Epithelial cell of prostate (primary cell): ENCODE measurements around a stretch of chr9.

- RRBS, result no CpG with 5 or more reads among the region's 52 CpGs
Measured at GRCh38 chr9:136049549-136050134, 45.4 kb downstream of the NACC2 start.

DNA sequence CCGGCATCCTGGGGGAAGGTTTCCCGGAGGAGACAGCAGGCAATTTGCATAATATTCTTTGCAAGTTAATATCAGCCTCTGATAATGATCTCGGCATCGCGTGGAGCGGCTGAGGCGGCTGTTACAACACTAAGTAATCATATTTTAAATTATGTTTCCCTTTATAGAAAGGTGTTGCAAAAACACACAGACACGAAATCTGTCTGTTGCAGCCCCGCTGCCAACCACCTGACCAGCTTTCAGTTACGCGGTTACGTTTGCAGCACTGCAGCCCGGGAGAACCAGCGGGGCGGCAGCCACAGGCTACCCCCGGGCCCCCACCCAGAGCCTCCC, 6.3 kb downstream of the NACC2 start:
- RRBS, result no CpG with 5 or more reads among the region's 16 CpGs

DNA sequence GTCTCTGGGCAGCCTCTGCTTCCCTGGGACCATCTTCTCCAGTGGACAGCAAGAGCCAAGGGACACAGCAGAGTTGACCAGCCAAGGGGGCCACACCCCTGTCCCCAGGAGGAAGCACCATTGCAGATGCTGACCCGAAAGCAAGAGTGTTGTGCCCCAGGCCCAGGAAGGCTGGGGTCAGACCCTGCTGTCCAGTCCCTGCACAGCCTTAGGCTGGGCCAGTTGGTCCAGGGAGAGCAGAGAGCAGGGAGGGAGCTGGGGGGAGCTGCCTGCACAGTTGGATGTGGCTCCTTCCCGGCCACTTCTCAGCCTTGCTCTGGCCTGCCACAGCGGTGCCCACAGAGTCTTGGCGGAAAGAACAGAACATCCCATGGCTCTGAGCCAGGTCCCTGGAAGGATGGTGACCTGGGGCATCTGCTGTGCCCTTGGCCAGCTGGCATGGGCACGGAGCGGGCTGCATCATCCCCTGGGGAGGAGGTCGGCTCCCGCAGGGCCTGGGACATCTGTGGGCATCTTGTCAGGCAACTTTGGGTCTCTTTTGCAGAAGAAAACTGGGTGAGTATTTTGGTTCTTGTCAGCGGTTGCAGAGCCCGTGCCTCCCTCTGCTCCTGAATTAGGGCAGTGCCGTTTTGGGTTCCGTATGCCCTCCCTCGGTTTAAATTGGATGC, 10.2 kb upstream of the NACC2 start:
- RRBS, result no CpG with 5 or more reads among the region's 13 CpGs

- RRBS, result no CpG with 5 or more reads among the region's 18 CpGs
Measured at GRCh38 chr9:136206439-136207359, 1.8 kb upstream of the LHX3 start.

- RRBS, result no CpG with 5 or more reads among the region's 11 CpGs
Measured at GRCh38 chr9:136244310-136245019, 1.1 kb downstream of the QSOX2 start.

- RRBS, result no CpG with 5 or more reads among the region's 28 CpGs
Measured at GRCh38 chr9:136245903-136246431, 355 bp upstream of the QSOX2 start.

DNA sequence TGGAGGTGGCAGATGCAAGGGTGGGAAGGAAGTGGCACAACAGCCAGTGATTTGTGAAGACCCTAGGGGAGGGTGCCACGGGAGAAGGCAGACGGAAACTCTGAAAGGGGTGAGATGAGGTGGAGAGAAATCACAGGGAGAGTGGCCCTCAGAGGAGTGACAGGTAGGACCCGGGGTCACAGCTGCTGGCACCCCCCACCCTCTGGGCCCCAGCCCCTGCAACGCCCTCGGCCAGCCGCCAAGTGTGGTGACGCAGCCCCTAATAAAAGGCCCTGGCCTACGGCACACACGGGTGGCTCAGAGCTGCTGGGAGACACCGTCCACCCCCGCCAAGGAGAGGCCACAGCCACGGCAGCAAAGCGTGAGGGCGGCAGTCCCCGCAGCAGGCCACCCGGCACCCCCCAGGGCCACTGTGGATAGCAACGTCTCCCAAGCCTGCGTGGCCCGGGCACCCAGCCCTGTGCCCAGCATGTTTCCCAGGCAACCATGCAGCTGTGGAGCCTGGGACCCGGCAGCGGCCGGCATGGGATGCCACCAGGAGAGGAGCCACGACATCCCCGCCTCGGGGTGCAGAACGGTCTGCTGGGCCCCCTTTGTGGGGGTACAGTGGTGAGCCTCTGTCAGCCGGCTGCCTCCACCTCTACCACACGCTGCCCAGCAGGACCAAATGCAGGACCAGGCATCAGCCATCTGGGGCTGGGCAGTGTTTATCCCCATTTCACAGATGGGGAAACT, 6.8 kb upstream of the CCDC187 start:
- RRBS, result no CpG with 5 or more reads among the region's 28 CpGs

GRCh38 chr9:136328025-136328247, 597 bp downstream of the GPSM1 start:
- RRBS, result 0% methylated on average over 1 of the region's 4 CpGs

DNA sequence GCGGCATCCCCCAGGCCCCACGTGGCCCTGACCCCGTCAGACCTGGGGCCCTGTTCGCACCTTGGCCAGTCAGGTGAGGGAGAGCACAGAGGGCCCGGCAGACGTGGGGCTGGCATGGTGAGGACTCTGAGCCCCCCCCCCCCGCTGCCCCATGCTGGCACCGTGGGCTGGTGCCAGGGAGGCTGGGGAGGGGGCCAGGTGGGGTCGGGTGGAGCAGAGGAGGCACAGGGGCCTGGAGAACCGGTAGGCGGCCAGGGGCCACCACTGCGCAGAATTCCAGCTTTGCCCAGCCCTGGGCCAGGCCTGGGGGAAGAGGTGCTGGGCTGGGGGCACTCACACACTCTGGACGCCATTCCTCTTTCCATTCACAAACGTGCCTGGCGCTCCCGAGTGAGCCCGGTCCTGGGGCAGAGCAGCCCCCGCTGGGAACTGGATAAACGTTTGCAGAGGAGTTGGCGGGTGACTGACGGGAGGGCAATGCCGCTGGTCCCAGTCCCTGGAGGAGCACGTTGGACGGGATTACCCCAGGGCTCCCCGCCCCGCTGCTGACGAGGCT, 4.0 kb downstream of the GPSM1 start:
- RRBS, result no CpG with 5 or more reads among the region's 27 CpGs

GRCh38 chr9:136340509-136341074, 13.3 kb downstream of the GPSM1 start:
- RRBS, result 88% methylated on average over 5 of the region's 29 CpGs

DNA sequence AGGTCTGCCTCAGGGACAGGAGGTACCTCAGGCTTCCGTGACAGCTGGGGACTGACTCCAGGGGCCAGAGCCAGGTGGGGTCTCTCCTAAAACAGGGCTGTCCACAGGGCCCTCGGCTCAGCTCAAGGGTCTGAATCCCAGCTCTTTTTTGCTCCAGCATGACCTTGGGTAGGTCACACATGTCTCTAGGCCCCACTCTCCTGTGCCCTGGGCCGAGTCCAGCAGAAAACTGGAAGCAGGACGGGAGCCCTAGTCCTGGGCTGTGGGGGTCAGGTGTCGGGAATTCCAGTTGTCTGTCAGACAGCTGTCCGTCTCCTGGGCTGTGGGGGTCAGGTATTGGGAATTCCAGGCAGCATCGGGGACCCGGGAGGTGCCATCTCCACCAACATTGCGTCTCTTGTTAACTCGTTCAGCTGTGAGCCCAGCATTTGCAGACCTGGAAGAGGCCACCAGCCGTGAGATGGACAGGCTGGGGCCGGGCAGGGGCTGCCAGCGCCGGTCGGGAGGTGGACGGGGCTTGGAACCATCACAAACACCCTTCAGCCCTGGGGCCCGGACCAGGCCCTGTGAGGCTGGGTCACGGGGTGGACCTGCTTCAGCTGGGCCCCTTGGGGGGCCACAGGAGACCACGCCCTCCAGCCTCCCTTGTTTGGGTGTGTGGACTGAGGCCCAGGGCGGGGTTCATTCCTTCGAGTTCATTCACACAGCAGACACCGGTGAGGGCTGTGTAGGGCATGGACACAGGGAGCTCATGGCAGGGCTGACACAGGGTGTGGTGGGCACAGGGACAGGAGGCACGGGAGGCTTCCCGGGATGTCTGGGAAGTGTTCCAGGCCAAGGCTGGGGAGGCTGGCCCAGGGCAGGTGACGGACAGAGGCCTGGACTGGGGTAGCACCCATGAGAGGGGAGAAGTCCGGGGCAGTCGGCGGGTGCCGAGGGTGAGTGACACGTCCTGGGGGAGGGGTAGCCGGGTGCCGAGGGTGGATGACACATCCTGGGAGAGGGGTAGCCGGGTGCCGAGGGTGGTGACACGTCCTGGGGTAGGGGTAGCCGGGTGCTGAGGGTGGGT, 9.1 kb downstream of the DNLZ start:
- RRBS, result 42% methylated on average over 14 of the region's 36 CpGs

DNA sequence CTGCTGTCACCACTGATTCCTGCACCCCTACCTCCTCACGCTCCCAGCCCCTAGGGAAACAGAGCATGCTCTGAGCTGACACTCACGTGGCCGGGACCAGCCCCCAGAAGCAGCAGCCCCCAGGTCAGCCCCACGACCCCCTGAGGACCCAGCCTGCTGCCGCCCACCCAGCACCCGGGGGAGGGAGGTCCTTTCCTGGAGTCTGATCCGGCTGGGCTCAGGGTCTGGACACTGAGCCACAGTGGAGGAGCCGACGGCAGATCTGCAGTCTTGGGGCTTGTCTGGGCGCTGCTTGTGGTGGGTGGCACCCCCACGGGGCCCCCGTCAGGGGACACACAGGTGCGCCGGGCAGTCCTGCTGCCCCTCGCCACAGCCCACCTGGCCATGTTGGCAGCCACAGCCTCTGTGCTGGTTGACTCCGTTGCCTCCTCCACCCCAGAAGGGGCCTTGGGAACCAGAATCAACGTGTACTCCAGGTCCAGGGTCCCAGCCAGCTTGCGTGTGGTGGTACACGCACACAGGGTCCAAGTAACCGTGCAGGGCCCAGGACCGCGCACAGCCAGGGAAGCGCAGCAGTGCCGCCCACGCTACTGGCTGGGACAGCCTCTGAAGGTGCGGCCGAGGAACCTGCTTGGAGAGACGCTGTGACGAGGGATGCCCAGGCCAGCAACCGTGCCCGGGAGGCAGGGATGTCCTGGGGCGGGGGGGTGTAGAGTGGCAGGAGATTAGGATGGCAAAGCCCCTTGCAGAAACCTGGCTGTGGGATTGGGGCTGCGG, 3.6 kb downstream of the DNLZ start:
- RRBS, result 74% methylated on average over 3 of the region's 33 CpGs

DNA sequence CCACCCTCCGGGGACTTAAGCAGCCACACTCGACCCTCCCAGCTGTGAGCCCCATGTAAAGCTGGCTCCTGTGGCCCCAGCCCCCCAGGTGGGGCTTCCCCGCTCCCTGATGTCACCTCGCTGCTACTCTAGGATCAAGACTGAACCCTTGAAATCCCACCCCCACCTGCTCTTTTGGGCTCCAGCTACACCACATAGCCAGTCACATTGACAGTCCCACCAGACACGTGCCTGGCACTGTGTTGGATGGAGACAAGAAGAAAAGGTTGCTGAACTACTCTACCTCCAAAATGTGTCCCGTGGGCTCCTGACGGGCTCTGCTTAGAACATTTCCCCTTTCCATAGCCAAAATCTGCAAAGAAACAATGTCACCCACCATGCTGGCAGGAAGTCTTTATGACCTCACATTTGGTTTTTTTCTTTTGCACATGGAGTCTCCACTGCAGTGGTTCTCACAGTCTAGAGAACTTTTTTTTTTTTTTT, 1.7 kb downstream of the ENTR1 start:
- RRBS, result no CpG with 5 or more reads among the region's 7 CpGs

DNA sequence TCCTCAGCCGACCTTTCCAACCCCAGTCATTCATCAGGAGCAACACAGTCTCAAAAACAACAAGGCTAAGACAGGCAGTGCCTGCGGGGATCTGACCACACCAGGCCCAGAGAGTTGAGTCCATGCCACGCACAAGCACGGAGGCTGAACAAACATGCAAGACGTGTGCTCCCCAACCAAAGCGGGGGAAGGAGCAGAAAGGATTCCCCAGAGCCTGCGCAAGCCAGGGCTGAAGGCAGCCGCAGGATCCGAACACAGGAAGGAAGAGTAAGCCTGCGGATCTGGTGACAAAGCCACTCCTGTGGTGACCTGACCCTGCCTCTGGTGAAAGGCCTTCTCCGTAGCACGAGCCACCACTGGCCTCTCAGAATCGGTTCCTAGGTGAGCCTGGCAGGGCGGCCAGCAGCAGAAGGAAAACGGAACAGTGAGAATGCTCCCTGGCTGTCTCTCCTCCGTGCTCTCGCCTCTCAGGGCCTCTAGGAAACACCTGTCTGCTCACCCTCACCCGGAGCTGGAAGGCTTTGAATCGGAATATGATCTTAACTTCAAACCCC, 12.8 kb downstream of the SEC16A start:
- RRBS, result no CpG with 5 or more reads among the region's 19 CpGs

GRCh38 chr9:136494162-136494779, 11.4 kb upstream of the SEC16A start:
- RRBS, result no CpG with 5 or more reads among the region's 17 CpGs

DNA sequence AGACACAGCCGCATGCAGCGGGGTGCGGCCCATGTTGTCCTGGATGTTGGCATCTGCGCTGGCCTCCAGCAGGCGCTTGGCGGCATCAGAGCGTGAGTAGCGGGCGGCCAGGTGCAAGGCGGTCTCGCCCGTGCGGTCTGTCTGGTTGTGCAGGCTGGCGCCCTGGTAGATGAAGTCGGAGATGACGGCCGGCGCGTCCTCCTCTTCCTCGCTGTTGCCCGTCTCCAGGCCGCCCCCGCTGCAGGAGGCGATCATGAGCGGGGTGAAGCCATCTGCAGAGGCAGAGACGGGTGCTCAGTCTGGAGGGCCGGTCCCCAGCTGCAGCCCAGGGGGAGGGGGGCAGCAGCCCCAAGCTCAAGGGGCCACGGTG, 17.7 kb upstream of the SEC16A start:
- RRBS, result no CpG with 5 or more reads among the region's 28 CpGs

DNA sequence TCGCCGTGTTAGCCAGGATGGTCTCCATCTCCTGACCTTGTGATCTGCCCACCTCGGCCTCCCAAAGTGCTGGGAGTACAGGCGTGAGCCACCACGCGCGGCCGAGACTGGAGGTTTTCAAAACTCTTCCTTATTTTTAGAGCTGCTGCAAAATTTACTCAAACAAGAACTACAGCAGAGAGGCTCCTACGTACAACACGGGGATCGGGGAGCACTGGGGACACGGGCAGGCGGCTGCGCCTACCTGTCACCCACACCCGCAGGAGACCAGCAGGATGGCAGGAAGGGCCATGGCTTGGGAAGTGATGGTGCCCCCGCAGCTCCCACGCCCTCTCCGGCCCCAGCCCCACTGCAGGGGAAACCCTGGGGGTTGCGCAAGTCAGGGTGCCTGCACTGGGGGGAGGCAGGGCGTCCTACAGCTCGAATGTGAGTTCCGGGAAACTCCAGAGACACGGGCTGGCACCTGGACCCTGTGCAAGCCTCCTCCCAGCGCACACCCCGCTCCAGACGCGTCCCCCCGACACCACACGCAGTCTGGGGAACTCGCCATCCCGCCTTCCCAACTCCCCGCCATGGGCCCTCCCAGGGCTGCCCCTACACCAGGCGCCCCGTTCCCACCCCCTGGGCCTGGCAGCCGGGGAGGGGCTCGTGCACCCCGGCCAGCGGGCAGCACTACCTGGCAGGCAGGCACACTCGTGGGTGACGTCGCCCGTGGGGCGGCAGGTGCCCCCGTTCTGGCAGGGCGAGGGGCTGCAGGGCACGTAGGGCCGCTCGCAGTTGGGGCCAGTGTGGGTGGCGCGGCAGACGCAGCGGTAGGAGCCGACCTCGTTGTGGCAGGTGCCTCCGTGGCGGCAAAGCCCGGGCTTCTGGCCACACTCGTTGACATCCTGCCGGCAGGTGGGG, 23.4 kb downstream of the NOTCH1 start:
- RRBS, result 58% methylated on average over 4 of the region's 59 CpGs

DNA sequence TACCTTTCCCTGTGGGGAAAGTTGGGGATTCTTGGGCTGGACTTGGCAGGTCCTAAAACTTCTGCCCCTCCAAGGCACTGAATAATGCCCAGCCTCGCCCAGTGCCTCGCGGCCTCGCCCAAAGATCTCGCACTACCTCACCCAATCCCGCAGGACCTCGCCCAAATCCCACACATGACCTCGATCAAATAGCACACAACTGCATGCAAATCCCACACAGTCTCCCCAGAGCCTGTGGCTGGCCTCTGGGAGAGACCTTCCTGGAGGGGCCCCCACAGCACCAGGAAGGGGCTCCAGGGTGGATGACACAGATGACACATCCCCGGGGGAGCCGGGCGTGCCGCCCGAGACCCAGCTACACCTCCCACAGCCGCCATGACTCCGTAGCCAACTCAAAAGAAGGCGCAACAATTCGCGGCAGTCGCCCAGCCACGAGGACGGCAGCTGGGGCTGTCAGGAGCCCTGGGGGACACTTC, 13.6 kb downstream of the NOTCH1 start:
- RRBS, result no CpG with 5 or more reads among the region's 21 CpGs

DNA sequence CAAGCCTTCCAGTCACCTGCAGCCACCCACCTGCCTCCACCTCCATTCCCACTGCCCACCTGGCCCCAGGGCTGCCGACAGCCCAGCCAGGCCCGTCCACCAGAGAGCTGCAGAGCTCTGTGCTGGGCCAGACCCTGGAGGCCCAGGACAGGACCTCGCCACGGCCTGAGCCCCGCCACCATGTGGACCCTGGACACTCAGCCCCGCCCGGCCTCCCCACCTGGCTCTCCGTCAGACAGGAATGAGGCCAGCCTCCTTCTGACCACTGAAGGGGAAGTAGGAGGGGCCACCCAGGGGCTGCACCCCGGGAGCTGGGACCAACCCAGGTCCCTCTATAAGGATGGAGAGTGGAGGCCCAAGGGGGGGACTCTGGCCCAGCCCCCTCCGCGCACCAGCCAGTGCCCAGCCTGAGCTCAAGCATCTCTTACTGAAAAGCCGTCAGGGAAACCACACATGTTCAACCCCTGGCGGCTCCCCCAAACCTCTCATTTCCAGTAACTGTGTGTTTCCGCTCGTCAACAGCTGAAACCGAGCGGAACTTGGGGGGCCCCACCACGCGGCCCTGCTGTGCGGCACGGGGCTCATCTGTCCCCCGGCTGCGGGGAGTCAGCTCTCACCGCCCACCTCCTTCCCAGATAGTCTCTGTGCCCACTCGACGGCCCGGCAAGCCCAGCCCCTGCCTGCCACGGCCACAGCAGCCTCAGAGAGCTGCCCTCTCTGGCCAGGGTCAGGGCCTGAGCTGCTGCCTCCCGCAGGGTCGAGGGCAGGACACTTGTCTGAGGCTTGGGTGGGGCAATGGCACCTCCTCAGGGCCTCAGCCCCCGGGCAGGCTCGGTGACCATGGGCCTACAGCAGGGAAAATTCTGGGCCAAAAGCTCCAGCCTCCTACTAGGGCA, 12.7 kb downstream of the NOTCH1 start:
- RRBS, result 67% methylated on average over 9 of the region's 32 CpGs

DNA sequence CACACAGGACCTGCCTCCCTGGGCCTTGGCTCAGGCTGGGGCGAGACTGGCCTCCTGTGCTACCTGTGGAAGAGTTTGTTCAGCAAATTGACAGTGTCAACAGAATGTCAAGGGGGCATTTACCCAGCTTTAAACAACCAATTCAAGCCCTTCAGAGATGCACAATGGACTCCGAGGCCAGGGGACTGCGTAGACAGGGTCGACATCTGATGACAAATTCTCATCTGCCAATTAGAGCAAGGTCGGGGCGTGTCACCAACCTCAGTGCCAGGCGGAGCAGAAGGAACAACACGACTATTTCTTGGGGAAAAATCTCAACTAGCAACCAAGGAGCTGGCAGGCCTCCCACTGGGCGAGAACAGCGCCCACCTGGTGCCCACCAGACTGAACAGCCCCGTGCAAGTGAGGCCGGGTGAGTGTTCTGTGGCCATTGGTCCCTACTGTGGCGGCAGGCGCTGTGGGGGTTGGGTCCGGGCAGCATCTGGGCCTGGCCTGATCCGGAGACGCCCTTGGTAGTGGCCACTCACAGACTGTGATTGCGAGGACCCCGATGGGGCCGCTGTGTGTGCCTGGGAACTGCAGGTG, 11.6 kb downstream of the NOTCH1 start:
- RRBS, result 81% methylated on average over 4 of the region's 20 CpGs